Esophagus muscularis mucosa (tissue), 4 donors: ENCODE measurements around a stretch of chr10.

- PRO-cap, result no peak
- RAMPAGE, long total RNA, 4 experiments, result no peak in any of the 4 experiments
Observed at GRCh38 chr10:122007475-122007674, 18.4 kb downstream of the TACC2 start.

DNA sequence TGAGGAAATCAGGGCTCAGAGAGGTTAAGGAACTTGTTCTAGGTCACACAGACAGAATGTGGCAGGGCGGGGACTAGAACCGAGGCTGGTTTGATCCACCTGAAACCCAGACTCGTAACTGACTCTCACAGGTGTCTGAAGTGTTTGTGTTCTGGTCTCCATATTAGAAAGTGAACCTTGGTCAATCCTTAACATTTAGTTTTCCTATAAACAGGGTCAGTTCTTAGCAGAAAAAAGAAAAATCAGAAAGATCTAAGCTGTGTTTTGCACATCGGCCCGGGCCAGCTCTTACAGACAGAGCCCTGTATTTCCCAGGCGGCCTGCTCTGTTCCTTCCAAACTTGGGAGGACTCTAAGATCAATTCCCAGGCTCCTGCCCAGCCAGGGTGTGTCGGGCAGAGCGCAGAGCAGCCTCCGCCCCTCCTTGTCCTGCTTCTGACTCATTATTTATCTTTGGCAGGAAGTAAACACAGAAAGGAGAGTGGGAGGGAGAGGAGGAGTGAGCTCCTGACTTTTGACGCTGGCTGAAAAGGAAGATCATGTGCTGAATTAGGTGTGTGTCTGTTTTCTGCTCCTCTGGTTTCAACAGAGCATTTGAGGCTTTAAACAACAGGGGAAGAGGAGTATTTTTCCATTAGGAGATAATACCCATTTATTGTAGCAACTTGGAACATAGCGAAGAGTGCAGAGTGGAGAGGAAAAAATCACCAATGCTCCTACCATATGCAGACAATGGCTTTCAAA, 74.1 kb downstream of the TACC2 start:
- PRO-cap, result bidirectional peak, plus-strand start at position 593 of the sequence, minus-strand start at position 342 of the sequence
- RAMPAGE, long total RNA, 4 experiments, result no peak in any of the 4 experiments

- PRO-cap, result bidirectional peak, plus-strand start at chr10:122112885, minus-strand start at chr10:122112705; bidirectional peak, plus-strand start at chr10:122113388, minus-strand start at chr10:122113357
- RAMPAGE, long total RNA, 4 experiments, result no peak in any of the 4 experiments
Observed at GRCh38 chr10:122112515-122113544, 123.9 kb downstream of the TACC2 start.

- PRO-cap, result no peak
- RAMPAGE, long total RNA, 4 experiments, result no peak in any of the 4 experiments
Observed at GRCh38 chr10:122139232-122139766, 131.8 kb upstream of the BTBD16 start.

DNA sequence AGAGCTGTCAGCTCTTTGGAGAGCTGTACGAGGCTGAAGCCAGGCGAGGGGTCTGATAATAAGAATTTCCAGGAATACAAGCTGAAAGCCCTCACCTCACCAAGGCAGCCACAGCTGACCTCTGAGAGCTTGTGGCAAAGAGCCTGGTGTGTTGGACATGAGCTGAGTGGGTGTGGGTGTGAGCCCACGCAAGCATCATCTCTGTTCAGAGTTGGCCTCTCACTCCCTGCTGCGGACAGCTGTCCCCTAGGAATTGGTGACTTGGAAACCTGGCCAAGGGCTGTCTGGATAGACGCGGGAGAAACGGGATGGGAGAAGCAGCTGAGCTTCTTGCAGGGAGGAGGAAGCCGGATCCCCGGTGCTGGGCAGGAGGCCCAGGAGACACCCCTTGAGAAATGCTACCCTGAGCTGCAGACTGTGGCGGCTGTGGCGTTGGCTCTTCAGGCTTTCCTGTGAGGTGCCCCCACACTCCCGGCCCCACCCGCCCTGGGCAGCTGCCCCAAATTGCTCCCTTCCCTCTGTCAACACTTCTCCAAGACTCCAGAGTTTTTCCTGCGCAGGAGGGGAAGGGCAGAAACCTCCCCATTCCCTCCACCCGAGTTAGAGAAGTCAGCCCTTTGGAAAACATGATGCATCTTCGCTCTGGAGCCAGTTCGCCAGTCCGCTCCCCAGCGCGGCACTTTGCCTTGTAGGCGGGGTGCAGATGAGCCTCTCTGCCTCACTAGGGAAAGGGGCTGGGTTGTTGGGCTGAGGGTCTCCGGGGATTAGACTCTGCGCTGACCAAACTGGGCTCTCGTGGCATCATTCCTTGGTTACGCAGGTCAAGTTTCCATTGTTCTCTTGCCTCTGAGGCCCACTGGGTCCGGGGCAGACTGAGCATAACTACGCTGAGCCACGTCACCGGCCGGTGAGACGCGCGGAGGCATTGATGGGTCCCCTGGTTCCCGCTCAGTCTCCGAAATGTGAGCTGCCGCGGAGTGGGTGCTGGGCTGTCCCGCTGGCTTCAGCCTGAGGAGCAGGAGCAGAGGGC, 121.8 kb upstream of the BTBD16 start:
- PRO-cap, result bidirectional peak, plus-strand start at position 651 of the sequence, minus-strand start at position 688 of the sequence
- RAMPAGE, long total RNA, 4 experiments, result no peak in any of the 4 experiments

GRCh38 chr10:122227660-122228183, 43.4 kb upstream of the BTBD16 start:
- PRO-cap, result no peak
- RAMPAGE, long total RNA, 4 experiments, result no peak in any of the 4 experiments

- PRO-cap, result no peak
- RAMPAGE, long total RNA, 4 experiments, result no peak in any of the 4 experiments
Observed at GRCh38 chr10:122402016-122403138, 27.9 kb downstream of the PLEKHA1 start.

DNA sequence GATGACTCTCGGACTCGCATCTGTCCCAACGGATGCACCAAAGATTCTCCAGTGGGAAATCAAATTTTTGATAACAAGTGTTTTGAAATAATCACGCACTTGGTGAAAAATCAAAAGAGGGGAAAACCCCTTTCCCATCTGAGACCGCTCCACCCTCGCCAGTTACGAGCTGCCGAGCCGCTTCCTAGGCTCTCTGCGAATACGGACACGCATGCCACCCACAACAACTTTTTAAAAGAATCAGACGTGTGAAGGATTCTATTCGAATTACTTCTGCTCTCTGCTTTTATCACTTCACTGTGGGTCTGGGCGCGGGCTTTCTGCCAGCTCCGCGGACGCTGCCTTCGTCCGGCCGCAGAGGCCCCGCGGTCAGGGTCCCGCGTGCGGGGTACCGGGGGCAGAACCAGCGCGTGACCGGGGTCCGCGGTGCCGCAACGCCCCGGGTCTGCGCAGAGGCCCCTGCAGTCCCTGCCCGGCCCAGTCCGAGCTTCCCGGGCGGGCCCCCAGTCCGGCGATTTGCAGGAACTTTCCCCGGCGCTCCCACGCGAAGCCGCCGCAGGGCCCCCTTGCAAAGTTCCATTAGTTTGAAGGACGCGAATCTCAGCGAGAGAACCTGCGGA, 565 bp upstream of the HTRA1 start:
- PRO-cap, result bidirectional peak, plus-strand start at position 579 of the sequence, minus-strand start at position 488 of the sequence
- RAMPAGE, long total RNA, 4 experiments, result no peak in any of the 4 experiments

DNA sequence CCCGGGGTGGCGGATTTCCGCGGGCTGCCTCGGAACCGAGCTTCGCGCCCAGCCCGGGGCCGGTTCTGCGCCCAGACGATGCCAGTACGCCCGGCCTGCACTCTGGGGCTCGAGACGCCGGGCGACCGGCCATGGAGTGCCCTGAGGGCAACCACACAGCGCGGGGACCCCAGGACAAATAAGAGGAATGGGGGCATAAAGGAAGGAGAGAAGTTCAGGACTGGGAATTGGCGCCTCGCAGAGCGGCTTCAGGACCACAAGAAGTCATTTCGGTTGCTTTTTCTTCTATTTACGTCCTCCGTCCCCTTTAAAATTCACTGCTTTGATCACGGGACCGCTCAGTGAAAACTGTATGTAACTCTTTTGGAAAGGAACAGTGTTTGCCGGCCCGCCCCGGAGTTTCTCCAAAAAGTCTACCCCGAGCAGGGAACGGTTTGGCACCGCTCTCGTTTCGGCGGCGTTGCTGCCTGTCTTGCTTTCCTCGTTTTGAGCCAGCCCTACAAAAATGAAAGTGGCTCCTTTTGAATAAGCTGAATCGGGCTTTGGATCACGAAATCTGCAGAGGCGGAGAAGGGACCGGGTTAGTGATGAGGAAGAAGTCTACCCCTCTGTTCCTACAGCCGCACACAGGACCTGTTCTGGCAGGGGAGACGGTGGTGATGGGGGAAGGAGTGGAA, 1.1 kb downstream of the HTRA1 start:
- PRO-cap, result bidirectional peak, plus-strand start at position 373 of the sequence, minus-strand start at position 104 of the sequence; bidirectional peak, plus-strand start outside the sequence, minus-strand start at position 640 of the sequence
- RAMPAGE, long total RNA, 4 experiments, result no peak in any of the 4 experiments

DNA sequence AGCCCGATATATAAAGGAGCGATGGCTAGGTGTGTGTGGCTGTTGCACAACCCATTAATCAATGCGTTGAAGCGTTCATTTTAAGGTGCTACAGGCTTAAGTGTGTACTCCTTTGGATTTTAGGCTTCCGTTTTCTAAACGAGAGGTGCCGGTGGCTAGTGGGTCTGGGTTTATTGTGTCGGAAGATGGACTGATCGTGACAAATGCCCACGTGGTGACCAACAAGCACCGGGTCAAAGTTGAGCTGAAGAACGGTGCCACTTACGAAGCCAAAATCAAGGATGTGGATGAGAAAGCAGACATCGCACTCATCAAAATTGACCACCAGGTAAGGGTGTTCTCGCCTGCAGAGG, 27.9 kb downstream of the HTRA1 start:
- PRO-cap, result no peak
- RAMPAGE, long total RNA, 4 experiments, result no peak in any of the 4 experiments

DNA sequence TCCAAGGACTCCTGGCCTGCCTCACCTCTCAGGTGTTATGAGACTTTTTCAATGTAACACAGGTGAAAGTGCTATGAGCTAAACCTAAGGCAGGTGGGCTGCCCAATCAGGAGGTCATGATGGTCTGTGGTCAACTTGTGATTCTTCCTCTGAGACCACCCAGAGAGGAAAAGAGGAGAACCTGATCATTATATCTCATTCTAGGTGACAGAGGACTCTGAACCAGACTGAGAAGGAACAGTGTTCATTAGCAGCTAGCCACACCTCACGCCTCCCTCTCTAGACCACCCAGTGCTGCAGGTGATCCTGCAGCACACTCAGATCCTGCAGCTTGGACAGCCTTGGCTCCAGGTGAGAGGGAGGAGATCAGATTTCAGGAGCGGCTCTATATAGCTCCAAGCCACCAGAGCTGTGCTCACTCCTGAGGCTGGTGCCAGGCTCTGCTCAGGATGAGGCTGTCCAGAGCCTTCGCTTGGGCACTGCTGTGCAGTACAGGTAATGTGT, 15.5 kb upstream of the SPADH start:
- PRO-cap, result no peak
- RAMPAGE, long total RNA, 4 experiments, result no peak in any of the 4 experiments

GRCh38 chr10:123807373-123807904, 84.2 kb downstream of the CPXM2 start:
- PRO-cap, result no peak
- RAMPAGE, long total RNA, 4 experiments, result no peak in any of the 4 experiments

- PRO-cap, result unidirectional peak, plus-strand start at chr10:124090929
- RAMPAGE, long total RNA, 4 experiments, result no peak in any of the 4 experiments
Observed at GRCh38 chr10:124090557-124091178, 2.7 kb downstream of the CHST15 start.

DNA sequence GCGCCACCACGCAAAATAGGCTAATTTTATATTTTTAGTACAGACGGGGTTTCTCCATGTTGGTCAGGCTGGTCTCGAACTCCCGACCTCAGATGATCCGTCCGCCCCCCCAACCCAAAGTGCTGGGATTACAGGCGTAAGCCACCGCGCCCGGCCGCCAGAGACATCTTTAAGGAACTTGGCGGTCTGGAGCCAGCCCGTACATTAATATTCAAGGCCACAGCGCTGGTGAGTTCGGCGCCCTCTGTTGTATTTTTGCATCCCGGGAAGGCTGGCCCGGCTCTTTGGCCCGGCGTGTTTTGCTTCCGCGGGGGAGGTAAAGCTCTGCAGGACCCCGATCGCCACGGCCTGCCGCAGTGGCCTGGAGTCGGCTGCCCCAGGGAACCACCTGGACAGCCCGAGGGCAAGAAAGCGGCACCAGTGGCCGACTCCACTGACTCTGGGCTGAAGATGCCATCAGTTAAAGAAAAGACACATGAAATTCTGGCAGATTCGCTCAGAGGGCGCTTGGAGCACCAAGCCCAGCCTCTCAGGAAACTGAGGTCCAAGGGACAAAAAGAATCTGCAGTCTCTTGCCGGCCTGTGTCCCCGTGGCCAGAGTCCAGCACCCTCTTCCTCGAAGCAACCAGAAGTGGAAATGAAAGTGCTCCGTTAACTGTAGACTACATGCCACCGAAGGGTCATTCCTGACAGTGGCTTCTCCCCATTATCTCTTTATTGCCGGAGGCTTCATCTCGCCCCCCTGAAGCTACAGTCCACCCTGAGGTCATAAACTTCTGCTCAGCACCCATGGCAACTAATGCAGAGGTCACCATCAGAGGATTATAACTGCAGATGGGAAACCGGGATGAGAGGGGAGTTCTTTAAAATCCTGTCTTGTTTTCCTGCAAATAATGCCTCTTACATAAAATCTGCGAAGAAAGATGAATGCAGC, 878 bp upstream of the CHST15 start:
- PRO-cap, result unidirectional peak, minus-strand start at position 633 of the sequence
- RAMPAGE, long total RNA, 4 experiments, result no peak in any of the 4 experiments

GRCh38 chr10:124221136-124221708, 127.8 kb upstream of the CHST15 start:
- PRO-cap, result no peak
- RAMPAGE, long total RNA, 4 experiments, result no peak in any of the 4 experiments

GRCh38 chr10:124231135-124231509, 137.7 kb upstream of the CHST15 start:
- PRO-cap, result no peak
- RAMPAGE, long total RNA, 4 experiments, result no peak in any of the 4 experiments

DNA sequence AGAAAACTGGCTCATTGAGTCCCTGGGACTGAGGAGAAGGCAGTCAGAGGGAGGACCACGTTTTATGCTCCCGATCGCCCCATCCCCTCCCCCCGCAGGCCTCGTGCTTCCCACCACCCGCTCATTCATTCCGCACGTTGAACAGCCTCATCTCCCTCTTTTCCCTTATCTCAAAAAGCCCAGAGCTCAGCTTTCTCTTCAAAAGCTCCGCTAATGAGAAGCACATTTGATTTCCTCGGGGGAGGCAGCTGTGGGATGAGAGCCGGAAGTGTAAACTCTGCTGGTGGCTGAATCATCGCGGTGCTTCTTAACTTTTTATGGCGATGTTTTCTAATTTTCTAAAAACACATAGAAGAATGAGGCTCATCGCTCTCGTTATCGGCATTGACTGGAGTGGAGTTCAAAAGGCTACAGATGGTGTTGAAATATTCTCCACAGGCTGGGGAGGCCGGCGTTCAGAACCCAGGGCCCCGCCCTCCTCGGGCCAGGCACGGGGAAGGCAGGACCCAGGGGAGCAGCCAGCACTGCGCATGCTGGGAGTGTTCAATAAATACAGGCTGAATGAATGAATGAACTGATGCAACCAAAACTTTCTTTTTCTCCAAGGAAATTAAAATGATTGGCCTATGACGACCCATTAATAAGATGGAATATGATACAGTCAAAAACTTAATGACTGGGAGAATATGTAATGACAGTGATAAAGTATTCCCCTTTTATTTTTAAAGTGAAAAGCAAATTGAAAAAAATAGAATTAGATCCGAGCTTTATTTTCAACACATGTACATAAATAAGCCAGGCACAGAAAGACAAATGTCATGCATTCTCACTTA, 63.8 kb downstream of the OAT start:
- PRO-cap, result unidirectional peak, minus-strand start at position 390 of the sequence
- RAMPAGE, long total RNA, 4 experiments, result no peak in any of the 4 experiments

DNA sequence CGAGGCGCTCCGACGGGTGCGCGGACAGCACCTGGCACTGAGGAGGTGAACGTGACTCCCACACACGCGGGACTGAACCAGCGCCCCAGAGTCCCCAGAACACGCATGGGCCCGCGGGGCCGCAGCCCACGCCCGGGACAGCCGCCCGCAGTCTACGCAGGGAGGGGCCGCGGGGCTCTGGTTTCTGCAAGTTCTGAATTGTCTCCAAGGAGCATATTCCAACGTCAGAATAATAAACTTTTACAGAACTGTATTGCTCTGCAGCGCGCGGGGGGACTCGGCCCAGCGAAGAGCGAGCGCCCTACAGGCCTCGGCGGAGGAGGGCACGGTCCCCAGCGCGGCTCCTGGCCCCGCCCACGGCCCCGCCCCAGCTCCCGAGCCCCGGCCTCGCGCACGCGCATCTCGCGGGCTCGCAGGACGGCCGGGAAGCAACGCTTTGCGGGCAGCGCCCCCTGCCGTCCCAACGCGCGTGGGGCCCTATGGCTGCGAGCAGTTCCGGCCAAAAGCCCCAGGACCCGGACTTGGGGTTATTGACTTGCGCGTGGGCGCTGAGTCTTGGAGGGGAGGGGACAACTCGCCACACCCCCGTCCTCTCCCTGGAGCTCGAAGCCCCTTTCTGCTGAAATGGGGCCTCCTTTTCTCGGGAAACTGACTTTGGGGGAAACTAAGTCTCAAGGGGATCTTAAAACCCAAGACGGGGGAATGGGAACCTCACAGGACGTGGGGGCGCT, 29.6 kb downstream of the OAT start:
- PRO-cap, result unidirectional peak, minus-strand start at position 294 of the sequence
- RAMPAGE, long total RNA, 4 experiments, result no peak in any of the 4 experiments

- PRO-cap, result no peak
- RAMPAGE, long total RNA, 4 experiments, result no peak in any of the 4 experiments
Observed at GRCh38 chr10:124550214-124550788, 88.7 kb downstream of the LHPP start.

- PRO-cap, result no peak
- RAMPAGE, long total RNA, 4 experiments, result no peak in any of the 4 experiments
Observed at GRCh38 chr10:124589614-124589997, 128.0 kb downstream of the LHPP start.